Measurements from ENCODE around the genes PRKAR2B and GPR22.

DNA sequence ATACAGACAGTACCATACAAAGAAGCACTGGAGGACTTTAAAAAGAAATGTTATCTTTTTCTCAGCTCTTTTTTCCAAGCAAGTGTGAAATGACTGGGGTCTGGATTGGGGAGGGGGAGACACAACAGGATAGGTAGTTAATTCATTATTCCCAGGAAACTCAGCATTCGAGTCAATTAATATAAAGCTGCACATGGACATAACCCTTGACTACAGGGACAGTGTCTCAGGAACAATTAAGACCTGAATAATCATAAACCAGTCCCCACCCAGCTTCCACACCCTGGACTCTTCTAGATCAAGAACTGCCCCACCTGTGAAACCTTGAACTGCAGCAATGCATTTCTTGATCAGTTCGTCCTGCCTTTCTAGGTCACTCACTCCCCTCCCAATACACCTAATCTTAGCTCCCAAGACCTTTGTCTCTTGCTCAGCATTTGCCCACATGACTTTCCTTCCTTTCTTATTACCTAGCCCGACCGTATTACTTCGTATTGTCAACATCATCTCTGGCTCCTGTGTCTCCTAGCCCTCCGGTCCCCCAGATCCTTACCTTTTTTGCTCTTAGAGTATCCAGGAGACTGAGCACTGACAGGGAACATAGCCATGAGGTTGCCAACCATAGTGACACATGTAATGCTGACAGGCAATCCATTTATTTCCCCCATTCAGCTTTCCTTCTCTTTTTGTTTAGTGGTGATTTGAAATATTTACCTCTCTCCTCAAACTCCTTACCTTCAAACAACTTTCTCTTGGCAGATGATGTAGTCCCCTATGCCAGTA is 5.5 kb upstream of the NAMPT start:
- RRBS, result no CpG with 5 or more reads among the region's 6 CpGs

DNA sequence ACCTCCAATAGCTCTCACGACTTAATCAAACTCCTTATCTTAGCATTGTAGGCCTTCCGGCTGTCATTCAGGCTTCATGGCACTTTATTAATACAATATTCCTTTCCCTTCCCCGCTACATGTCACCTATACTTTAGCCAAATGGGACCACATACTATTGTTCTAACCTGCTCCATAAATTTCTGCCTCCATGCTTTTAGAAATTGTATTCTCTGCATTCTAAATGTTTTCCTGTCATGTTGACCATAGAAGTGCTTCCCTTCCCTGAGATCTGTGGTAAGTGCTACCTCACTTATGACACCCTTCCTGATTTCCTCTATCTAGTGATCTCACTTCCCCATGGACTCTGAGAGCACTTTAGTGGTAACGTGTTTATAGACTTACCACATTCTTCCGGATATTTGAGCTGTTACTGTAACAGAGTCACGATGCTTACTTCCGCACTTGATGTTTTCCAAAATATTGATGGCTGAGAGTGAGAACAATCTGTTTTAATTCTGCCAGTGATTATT is 59.9 kb upstream of the NAMPT start:
- RRBS, result no CpG with 5 or more reads among the region's 7 CpGs

- RRBS, result 96% methylated on average over 2 of the region's 3 CpGs
Measured at GRCh38 chr7:106371698-106372118, 86.9 kb upstream of the NAMPT start.

DNA sequence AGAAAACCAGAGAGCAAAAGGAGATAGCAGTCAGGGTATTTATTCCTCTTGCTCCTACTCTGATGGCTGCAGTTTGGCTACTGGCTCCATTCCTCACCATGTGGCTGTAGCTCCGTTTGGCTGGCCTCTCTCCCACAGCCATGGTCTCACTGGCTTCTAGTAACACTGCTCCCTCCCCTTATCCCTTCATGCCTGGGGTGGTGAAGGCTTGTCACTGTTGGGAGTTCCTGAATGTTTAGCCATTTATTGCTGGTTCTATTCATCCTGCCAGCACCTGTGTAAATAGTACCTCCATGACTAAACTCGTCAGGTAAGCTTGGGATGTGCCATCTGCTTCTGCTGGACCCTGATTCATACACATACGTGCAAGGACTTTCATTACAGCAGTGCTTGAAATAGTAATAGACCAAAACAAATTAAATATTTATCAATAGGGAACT is 61.7 kb downstream of the CCDC71L start:
- RRBS, result no CpG with 5 or more reads among the region's 3 CpGs

DNA sequence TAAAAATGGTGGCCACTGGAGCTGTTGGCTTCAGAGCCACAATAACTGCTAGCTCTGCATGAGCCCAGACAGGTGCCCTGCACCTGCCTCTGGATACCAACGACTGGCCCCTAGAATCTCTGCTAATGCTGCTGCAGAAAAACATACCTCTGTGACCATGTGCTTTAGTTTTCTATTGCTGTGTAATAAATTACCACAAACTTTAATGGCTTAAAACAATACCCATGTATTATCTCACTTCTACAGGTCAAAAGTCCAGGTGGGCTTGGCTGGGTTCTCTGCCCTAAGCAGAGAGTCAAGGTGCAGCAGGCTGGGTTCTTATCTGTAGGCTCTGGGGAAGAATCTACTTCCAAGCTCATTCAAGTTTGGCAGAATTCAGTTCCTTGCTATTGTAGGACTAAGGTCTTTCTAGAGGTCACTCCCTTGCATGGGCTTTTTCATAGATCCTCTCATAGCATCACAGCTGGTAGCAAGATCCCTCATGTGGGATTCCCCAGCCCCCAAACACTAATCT is 52.3 kb downstream of the CCDC71L start:
- RRBS, result no CpG with 5 or more reads among the region's 1 CpG

DNA sequence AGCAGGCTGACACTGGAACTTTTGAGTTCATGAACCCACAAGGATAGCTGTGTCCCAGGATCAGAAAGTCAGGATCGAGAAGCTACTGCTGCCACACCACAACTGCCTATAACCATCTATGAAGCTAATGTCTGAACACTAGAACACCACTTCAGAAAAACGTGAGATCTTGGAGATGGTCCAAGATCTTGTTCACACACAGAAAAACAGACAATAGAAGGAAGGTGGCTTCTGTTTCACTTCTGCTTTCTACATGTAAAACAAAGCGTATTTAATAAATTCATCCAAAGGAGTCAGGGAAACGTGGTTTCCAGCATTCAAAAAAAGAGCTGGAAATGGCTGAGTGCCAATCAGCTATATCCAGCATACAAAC is 70.2 kb upstream of the CCDC71L start:
- RRBS, result no CpG with 5 or more reads among the region's 4 CpGs

GRCh38 chr7:106767935-106768799 is 96.9 kb upstream of the PIK3CG start:
- RRBS, result no CpG with 5 or more reads among the region's 7 CpGs

DNA sequence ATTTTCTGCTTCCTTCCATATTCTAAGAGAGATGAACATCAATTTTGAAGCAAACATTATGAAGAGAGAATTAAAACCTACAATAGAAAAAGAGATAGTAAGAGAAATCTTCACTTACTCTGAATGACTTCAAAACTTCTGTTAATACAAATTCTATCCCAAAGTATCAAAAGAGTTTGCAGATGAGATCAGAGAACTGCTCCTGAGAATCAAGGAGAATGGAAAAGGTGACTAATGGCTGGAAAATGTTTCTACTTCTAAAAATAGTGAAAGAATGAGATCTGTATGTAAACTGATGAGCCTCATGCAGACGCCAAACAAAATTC is 95.1 kb upstream of the PIK3CG start:
- RRBS, result no CpG with 5 or more reads among the region's 1 CpG

- RRBS, result no CpG with 5 or more reads among the region's 5 CpGs
Measured at GRCh38 chr7:106775737-106776452, 89.2 kb upstream of the PIK3CG start.

DNA sequence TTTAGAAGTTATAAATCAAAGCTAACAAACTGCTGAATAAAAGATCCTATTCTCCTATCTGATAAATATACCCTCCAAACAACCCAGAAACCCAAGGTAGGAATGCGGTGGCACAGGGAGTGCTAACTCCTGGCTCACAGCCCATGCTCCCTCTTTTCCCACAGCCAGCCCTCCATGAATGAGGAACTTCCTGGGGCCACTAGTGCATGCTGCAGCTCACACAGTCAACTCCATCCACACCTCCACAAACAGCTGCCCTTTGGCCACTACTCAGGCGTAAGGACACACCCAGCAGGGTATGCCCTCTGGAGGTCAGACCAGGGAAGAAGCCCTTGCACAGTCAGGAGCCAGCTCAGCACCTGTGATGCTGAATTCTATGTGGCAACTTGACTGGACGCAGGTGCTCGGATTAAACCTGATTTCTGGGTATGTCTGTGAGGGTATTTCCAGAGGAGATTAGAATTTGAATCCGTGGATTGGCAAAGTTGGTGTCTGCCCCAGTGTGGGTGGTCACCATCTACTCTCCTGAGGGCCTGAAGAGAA is 85.2 kb upstream of the PIK3CG start:
- RRBS, result no CpG with 5 or more reads among the region's 5 CpGs

GRCh38 chr7:106858850-106859609 is 6.1 kb upstream of the PIK3CG start:
- RRBS, result 25% methylated on average over 1 of the region's 8 CpGs

DNA sequence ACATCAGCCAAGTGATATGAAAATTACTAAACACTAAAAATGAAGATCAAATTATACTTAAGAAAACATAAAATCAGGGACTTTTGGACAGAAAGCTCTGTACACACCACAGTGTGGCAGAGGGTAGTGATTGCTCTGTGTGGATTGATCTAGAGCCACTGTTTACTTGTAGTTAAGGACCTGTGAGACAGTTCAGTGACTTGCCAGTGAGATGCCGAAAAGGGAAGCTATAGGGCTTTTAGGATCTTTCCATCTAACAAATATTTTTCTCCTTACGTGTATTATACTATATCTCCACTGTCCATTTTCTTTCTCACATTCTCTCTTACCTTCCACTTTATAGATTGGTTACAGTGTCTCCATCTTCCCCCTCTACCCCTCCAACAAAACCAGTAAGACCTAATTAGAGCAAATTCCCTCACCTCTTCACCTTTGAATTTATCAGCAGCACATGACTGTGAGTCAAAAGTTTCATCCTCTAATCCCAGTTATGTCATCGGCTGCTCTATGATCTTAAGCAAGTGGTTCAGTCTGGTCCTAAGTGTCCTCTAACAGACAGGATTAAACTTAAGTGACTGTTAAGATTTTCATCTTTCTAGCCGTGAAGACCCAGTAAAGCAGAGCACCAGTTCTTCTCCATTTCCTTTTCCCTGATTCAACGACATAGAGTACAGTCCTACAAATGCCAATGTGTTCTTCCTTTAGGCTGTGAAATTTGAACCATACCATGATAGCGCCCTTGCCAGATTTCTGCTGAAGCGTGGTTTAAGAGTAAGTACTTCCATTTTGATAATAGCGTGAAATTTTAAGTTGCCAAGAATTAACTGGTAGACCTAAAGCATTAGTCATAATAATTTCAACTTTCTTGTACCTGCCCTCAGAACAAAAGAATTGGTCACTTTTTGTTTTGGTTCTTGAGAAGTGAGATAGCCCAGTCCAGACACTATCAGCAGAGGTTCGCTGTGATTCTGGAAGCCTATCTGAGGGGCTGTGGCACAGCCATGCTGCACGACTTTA is 7.1 kb downstream of the PIK3CG start:
- RRBS, result no CpG with 5 or more reads among the region's 10 CpGs

DNA sequence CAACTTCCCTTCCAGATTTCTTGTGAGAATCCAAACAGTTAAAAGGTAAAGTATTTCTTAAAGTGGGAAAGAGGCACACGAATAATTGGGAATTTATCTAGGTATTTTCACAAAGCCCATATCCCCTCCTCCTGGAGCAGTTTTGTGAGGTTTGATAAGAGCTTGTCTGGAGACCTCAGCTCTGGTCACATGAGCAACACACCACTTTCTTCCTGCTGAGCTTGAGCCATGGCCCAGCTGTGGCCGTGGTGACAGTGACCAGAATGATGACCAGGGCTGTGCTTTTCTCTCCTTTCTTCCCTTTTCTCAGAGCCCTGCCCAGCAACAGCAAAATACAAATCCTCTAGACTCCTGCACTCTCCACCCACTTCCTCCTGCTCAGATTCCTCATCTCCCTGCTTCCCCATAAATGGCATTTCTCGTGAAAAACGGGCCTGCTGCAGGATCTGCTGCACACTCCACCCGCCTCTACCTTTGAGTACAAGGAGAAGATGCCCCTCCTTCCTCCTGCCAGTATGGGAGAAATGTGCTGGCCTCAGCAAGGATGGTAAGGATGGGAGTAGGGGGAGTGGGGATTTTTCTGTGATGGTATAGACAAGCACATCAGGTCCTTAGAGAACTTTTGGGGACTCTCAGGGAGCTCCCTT is 87.8 kb downstream of the PIK3CG start:
- RRBS, result no CpG with 5 or more reads among the region's 5 CpGs

- RRBS, result 2% methylated on average over 58 of the region's 116 CpGs
Measured at GRCh38 chr7:107044264-107045252, at the start of gene PRKAR2B. TSS of gene PRKAR2B (plus strand) at chr7:107044705.

DNA sequence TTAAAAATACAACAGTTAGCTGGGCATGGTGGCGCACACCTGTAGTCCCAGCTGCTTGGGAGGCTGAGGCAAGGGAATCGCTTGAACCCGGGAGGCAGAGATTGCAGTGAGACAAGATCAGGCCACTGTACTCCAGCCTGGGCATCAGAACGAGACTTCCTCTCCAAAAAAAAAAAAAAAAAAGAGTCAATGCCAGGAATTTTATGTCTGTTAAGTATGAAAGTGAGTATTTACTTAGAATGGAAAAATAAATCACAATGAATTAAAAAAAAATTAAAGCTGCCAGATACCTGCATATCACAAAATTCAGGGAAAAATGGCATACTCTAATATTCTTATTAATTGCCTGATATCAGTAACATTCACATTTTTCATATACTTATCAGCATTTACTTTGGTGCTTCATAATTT is 2.9 kb downstream of the HBP1 start:
- RRBS, result no CpG with 5 or more reads among the region's 4 CpGs

GRCh38 chr7:107172107-107172885 is 3.5 kb downstream of the HBP1 start:
- RRBS, result no CpG with 5 or more reads among the region's 3 CpGs

DNA sequence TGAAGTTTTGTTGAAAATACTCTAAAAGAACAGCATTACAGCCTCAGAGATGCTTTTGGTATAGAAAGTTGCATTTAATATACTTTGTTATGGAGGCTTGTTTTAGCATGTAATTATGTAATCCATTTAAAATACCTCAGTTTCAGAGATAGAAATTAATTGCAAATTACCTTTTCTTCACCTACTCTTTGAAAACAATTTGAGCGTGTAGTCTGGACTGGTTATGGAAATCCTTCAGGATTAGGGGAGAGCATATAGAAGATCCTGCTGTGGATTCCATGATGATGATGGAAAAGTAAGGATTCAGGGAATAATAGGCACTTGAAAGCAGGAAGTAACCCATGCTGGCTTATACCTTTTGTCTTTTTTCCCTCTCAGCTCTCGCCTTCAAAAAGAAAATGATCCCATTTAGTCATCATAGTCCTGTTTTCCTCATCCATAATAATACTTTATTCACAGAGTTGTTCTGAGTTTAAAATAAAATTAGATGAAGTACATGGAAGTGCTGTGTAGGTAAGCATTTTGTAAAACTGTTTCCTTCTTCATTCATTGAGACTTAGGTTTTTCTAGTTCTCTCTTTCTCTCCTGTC is 4.4 kb downstream of the HBP1 start:
- RRBS, result no CpG with 5 or more reads among the region's 2 CpGs

DNA sequence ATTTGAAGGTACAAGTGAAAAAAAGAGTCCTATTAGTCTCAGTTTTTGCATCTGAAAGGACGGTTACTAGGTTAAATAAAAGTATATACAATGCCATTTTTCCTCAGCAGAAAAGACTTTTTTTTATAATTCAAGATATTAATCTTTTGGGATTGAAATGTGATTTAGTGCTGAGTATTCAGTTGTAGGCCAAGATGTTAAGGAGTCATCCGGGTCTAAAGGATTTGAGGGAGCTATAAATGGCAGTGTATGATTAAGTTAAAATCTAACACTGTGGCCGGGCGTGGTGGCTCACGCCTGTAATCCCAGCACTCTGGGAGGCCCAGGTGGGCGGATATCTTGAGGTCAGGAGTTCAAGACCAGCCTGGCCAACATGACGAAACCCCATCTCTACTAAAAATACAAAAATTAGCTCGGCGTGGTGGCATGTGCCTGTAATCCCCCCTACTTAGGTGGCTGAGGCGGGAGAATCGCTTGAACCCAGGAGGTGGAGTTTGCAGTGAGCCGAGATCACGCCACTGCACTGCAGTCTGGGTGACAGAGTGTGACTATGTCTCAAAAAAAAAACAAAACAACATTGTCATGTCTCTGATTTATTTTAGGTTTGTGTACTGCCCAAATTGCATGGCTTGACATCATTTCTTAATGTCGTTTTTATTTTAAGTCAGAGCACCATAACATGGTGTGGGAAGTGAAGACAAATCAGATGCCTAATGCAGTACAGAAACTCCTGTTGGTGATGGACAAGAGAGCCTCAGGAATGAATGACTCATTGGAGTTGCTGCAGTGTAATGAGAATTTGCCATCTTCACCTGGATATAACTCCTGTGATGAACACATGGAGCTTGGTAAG is 10.6 kb downstream of the HBP1 start:
- RRBS, result 100% methylated on average over 1 of the region's 14 CpGs

DNA sequence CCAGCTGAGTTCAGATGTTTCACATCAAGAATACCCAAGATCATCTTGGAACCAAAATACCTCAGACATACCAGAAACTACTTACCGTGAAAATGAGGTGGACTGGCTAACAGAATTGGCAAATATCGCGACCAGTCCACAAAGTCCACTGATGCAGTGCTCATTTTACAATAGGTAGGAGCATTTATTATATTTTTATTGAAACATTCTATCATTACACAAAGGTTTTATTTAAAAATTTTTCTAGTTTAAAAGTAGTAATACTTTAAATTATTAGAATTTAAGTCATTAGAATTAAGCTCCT is 13.6 kb downstream of the HBP1 start:
- RRBS, result no CpG with 5 or more reads among the region's 3 CpGs

- RRBS, result no CpG with 5 or more reads among the region's 6 CpGs
Measured at GRCh38 chr7:107469787-107470545, at the start of gene GPR22. TSS of gene GPR22 (plus strand) at chr7:107470057.

Data from iris pigment epithelial cell (primary cell).